SJCRH30 (cell line): ENCODE measurements around a stretch of chr22.

DNA sequence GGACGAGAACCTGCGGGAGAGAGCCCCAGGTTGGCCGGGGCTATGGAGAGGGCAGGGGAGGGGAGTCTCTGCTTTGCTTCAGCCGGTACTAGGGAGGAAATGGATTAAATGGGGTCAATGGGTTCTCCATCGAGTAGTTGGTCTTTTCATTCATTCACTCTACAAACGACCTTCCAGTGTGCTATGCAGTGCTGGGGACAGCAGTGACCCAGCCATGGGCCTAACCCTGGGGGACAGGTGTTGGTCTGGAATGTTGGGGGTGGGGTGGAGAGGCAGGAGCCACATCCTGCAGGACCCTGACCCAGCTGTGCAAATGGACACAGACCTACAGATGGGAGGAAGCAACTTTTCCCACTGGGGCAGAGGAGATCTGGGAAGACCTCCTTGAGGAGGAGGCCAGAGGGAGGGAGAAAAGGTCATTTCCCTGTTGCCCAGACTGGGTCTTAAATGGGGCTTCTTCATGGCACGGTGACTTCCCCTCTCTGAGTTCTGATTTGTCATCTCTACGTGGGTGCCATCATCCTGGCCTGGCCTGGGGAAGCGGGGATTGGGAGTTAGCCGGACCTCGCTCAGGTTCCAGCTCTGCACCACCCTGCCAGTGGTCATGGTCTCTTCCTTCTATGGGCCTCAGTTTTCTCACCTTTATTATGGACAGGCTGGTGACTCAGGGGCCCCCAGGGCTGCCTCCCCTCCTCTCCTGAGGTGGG is 1.9 kb downstream of the CYTH4 start:
- RAMPAGE, long total RNA = no peak

DNA sequence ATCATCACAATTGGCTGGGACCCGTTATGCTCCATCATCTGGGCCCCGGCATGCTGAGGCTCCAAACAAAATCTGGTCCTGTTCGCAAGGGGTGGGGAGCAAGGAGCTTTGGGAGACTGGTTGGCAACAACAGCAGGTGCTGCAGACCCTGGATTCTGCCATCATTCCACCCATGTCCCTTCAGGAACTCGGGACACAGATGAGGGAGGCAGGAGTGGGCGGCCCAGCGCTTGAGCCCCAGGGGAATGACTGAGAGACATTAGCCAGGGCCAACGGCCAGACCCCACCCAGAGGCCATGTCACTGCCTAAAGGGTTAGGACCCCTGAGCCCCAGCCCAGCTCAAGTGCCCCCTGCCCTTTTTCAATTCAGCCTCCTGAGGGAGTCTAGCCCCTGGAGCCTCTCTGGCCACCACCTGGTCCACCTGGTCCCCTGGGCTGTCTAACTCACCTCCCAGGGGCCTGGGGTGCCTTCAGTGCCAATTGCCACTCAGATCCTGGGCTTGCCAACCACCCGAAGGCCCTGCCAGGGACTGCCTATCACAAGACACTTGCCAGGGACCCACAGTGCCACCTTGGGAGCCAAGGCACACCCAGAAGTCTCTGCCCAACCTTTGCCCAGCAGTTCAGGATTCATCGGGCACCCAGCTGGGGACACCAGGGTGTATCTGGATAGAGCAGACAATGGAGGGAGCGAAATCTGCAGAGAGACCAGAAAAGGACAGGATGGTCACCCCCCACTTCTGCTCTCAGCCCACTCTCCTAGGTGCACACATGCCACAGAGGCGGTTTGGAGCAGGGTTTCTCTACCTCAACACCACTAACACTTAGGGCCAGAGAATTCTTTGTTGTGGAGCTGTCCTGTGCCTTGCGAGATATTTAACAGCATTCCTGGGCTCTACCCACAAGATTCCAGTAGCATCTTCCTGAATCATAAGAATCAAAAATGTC is 16.6 kb downstream of the MFNG start:
- RAMPAGE, long total RNA = no peak

GRCh38 chr22:37503760-37504396 is 15.3 kb downstream of the CARD10 start:
- RAMPAGE, long total RNA = no peak

GRCh38 chr22:37525292-37525704 is 6.1 kb upstream of the CARD10 start:
- RAMPAGE, long total RNA = no peak

- RAMPAGE, long total RNA = no peak
Observed at GRCh38 chr22:37568903-37569820, 8.9 kb downstream of the CDC42EP1 start.

DNA sequence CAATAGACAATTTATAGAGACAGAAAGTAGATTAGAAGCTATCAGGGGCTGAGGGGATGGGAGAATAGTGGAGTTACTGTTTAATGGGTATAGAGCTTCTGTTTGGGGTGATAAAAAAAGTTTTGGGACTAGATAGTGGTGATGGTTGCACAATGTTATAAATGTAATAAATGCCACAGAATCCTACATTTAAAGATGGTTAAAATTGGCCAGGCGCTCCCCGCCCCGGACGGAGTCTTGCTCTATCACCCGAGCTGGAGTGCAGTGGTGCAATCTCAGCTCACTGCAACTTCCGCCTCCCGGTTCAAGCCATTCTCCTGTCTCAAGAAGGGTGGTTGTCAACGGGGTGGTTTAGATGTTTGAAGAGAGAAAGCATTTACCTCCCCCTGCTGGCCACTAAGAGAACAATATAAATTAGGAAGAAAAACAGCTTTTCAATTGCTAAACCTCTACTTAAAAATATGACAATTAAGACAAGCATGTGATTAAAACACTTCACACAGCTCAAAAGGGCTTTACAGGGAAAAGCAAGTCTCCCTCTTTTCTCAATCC is 12.5 kb upstream of the LGALS2 start:
- RAMPAGE, long total RNA = no peak

DNA sequence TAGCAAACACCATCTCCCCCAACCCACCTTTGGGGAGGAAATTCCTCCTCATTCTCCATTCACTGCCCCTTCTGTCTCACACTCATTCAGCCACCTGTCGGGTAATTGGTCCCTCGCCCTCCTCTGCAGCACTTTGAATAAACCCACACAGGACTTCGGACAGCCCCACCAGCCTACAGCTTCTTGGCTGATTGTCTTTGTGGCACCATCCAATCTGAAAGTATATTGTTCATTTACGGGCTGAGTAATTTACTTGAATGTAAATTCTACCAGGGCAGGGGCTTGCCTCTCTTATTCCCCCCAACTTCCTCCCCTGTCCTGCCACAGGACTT is 7.4 kb upstream of the GGA1 start:
- RAMPAGE, long total RNA = no peak

GRCh38 chr22:37601592-37602430 is 6.8 kb upstream of the GGA1 start:
- RAMPAGE, long total RNA = no peak

- RAMPAGE, long total RNA = no peak
Observed at GRCh38 chr22:37634417-37634936, 5.0 kb upstream of the SH3BP1 start.

GRCh38 chr22:37660959-37661917 is 2.7 kb downstream of the PDXP start:
- RAMPAGE, long total RNA = no peak

DNA sequence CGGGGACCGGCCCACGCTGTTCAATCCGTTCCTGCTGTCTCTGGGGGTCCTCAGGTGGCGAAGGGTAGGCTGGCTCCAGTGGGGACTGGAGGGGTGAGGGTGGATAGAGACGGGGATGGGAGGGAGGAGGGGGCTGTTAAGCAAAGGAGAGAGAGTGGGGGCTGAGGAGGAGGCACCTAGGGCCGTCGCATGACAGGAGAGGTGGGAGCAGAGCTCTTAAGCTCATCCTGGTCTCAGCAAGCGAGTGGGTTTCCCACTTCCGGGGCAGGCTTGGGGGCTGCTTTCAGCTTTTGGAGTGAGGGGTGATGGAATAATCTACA is 44.1 kb downstream of the TRIOBP start:
- RAMPAGE, long total RNA = no peak

- RAMPAGE, long total RNA = no peak
Observed at GRCh38 chr22:37751140-37751490, 53.9 kb upstream of the H1-0 start.

GRCh38 chr22:37877454-37878157 is 28.4 kb downstream of the EIF3L start:
- RAMPAGE, long total RNA = no peak

GRCh38 chr22:37904454-37905670 is 1.2 kb upstream of the MICALL1 start:
- RAMPAGE, long total RNA = no peak

GRCh38 chr22:37929308-37929768 is 23.2 kb downstream of the MICALL1 start:
- RAMPAGE, long total RNA = no peak

DNA sequence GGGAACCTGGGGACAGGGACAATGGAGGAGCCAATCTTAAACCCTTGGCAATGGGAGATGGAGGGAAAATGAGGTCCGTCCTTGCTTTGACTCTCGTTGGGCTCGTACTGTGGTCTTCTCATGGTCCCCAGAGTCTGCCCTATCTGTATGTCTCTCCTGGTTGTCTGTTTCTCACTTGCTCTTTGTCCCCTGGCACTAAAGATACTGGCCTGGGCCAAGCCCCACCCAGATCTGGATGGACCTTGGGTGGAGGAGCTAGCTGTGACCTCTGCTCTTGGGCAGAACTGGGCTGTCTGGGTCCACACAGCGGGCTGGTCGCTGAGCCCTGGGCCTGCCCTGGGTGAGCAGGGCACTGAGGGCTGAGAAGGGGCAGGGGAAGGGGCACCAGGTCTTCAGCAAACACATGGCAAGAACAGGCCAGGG is 2.8 kb downstream of the SOX10 start:
- RAMPAGE, long total RNA = no peak

- RAMPAGE, long total RNA = no peak
Observed at GRCh38 chr22:38038230-38039037, 18.8 kb upstream of the PICK1 start.

GRCh38 chr22:38120619-38120951 is 10.1 kb upstream of the BAIAP2L2 start:
- RAMPAGE, long total RNA = no peak

DNA sequence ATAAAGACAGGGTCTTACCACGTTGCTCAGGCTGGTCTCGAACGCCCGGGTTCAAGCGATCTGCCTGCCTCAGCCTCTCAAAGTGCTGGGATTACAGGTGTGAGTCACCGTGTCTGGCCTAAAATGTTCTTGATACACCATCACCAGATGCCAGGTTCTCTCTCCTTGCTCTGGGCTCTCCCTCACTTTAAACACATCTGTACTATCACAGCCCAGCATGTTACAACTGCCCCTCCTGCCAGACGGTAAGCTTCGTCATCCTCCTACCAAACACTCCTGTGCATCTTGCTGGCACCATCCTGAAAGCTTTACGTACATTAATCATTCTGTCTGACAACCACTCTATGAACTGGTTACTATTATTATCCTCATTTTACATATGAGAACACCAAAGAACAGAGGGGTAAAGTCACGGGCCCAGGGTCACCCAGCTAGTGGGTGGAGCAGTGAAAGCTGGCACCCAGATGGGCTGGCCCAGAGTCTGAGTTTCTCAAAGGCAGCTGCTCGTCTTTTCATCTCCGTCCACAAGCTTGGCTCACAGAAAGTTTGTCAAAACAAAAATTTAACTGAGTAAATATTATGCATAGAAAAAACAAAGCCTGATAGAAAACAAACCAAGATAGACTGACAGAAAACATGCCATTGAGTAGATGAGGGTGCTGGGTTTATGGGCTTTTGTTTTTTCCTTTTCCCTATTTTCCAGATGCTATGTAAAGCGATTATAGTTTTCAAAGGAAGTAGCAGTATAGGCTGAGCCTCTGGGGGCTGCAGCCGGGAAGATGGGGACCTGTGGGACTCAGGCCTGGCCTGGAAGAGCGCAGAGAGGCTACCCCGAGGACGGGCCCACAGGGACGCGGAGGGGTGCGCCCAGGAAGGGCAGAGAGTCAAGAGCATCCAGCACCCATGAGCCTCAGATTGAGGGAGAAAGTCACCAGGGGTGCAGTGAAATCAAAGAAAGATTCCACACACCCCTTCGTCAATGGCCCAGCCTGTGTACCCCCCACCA is 9.5 kb downstream of the PLA2G6 start:
- RAMPAGE, long total RNA = no peak

GRCh38 chr22:38202315-38202985 is 656 bp downstream of the MAFF start:
- RAMPAGE, long total RNA = no peak